HGPS cell (cell line): ENCODE measurements around the gene GMCL1.

GRCh38 chr2:68280362-68280871, 28.1 kb upstream of the PPP3R1 start:
- RRBS = no CpG with 5 or more reads among the region's 1 CpG

DNA sequence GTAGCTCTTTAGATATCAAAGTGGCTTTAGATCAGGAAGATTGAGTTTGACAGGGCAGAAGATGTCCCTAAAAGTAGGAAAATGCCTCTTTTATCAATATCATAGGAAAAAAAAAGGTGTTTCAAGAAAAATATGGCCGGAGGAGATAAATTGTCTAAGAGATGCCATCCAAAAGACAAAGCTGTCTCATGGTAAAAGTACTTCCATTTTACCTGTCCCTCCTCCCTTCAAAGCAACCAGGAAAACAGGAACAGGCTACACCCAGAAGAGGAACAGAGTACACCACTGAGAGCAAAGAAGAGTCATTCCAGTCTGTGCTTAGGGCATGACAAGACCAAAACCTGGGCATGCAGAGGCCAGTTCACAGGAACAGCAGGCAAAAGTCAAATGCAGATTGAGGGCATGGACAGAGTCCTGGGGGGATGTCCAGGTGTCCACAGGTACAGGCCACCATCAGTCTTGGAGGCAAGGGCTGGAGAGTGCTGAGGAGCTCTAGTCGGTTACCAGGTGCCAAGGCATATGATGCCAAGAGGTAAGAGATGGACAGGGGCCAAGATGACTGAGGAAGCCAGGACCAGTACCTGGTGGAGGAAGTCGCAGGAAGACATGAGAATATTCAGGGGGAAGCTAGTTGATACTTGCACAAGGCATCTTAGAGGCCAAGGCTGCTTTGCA, 23.7 kb downstream of the PLEK start:
- RRBS = no CpG with 5 or more reads among the region's 3 CpGs

DNA sequence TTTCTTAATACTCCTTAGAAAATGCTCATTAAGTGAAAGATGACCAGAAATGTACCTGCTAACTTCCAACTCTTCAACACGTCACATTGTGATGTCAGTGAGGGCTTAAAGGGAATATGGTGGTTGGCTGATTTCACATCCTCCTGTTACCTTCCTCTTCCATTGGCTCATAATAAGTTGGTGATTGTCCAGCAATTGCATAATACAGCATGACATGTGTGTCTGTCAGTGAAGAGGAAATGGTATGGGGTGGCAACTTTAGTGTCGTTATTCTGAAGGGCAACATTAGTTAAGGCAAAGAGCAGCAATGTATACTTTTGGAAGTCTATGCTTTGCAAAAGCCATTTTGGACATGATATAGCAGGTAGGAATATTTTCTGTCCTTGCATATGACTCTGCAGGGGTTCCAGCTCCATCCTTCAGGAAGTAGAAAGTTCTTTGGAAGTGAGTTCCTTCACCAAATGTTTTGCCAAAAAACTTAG, 26.1 kb downstream of the PLEK start:
- RRBS = no CpG with 5 or more reads among the region's 2 CpGs

GRCh38 chr2:68411310-68411700, 46.2 kb downstream of the PLEK start:
- RRBS = no CpG with 5 or more reads among the region's 3 CpGs

DNA sequence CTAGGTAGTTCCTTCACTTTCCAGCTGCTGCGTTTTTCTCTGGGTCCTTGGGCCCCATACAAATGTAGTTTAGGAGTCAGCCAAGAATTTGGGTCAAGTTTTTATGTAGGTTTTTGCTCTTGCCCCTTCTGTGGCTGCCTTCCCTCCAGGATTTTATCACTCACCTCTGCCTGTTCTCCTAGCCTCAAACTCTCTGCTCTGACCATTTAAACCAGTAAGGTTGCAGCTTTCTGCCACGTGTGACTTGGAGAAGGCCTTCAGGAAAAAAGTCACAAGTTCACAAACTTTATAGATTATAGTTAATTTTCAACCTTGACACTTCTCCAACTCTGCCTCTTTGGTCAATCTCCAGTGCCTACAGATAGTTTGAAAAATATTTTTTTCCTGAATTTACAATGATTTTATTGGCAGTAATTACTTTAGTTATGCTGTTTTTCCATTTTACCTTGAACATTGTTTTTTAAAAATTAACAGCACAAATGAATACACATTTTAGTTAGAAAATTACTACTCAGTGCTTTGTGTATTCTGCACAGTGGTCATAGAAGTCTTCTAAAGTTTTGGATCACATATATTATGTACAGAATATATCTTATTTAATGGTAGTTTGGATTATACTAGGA, 47.2 kb downstream of the APLF start:
- RRBS = no CpG with 5 or more reads among the region's 2 CpGs

DNA sequence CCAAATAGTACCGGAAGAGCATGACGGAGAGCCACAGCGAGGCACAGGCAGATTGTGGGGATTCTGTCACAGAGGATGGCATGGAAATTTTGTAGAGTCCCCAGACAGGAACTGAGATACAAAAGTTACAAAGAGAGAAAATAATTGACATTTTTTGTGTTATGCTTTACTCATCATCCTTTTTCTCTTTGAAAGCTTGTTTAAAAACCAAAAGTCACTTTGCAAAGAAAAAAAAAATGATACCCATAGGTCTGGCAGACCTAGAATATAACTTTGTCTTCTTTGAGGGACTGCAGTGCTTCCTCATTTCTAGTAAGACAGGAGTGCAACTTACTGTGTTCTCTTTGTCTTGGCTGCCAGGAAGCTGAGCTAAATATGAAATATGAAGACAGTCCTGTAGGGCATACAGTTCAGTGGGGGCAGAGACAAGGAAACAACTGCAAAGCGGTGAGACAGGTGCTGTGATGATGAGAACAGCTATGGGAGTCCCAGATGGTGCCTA, 5.1 kb downstream of the ARHGAP25 start:
- RRBS = no CpG with 5 or more reads among the region's 4 CpGs

GRCh38 chr2:68769833-68770292, 35.3 kb downstream of the ARHGAP25 start:
- RRBS = no CpG with 5 or more reads among the region's 4 CpGs

GRCh38 chr2:68774413-68775406, 40.1 kb downstream of the ARHGAP25 start:
- RRBS = 56% methylated on average over 9 of the region's 38 CpGs

DNA sequence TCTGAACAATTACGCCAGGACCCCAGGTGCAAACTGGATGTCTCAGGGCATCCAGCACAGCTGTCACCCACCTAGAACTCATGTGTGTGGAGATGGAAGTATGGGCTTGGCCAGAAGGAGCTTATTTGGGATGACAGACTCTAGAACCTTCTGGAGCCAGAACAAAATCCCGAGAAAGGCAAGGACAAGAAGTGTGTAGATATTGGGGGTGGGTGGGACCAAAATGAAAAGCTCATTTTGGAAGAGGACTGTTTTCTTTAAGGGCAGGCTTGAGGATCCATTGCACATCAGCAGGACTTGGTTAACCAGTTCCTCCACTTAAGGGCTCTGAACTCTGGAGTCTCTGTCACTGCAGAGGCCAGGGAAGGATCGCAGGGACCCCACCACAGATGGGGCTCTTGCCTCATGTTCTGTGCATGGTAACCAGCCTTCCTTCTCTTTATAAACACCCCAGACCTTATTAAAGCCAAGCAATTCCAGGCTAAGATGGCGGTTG, 42.1 kb downstream of the ARHGAP25 start:
- RRBS = no CpG with 5 or more reads among the region's 4 CpGs

- RRBS = no CpG with 5 or more reads among the region's 14 CpGs
Observed at GRCh38 chr2:68799565-68800164, 65.1 kb downstream of the ARHGAP25 start.

- RRBS = no CpG with 5 or more reads among the region's 11 CpGs
Observed at GRCh38 chr2:68907967-68908853, 37.0 kb upstream of the BMP10 start.

DNA sequence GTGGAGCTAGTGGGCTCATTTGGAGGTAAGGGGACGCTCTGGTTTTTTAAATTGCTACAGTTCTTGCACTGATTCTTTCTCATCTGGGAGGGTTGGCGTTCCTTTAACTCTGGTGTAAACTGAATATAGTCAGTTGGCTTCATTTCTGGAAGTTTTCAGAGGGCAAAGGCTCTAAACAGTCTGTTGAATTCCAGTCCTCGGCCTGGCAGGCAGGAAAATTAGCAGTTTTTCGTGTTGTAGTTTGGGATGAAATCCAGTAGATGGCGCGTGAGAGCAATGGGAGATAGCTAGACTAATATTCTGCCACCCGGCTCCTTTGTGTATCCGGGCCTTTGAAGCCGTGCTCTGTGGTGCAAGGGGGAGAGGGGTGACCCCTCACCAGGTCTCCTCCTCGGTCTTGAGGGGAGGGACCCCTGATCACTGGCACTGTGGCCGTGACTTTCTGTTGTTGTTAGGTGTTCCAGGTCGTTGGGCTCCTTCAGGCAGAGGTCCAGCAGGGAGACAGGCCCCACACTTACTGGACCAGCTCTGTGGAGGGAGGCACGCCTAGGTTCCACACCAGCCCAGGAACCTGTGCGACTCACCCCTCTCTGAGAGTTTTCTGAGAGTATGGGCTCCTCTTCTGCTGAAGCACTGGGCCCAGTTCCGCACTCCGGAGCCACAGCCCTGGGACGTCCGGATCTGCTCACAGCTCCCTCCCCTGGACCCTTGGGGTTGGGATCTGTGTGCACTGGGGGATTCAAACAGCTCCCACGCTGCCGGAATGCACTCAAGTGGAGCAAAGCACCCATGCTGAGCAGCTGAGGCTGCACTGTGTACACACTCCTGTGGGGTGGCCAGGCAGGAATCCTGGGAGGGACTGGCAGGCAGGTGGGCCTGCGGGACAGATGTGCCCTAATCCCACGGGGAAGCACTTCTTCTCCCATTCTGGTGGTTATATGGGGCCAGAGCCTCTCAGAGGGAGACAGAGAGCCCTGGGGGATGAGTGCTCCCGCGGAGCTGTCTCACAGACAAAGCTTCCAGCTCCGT, 9.0 kb downstream of the GKN2 start:
- RRBS = 41% methylated on average over 3 of the region's 25 CpGs

- RRBS = no CpG with 5 or more reads among the region's 3 CpGs
Observed at GRCh38 chr2:69083108-69083917, 70.3 kb downstream of the ANTXR1 start.

GRCh38 chr2:69388075-69388573, 1.1 kb upstream of the GFPT1 start:
- RRBS = no CpG with 5 or more reads among the region's 3 CpGs

- RRBS = no CpG with 5 or more reads among the region's 3 CpGs
Observed at GRCh38 chr2:69499884-69500386, 62.7 kb upstream of the NFU1 start.

- RRBS = no CpG with 5 or more reads among the region's 4 CpGs
Observed at GRCh38 chr2:69628605-69629097, 14.9 kb downstream of the AAK1 start.

GRCh38 chr2:69689516-69689947, 46.0 kb upstream of the AAK1 start:
- RRBS = no CpG with 5 or more reads among the region's 3 CpGs

- RRBS = under 1% methylated on average over 22 of the region's 74 CpGs
Observed at GRCh38 chr2:69828928-69829974, at the start of gene GMCL1. GMCL1 (plus strand) TSS chr2:69829660.

DNA sequence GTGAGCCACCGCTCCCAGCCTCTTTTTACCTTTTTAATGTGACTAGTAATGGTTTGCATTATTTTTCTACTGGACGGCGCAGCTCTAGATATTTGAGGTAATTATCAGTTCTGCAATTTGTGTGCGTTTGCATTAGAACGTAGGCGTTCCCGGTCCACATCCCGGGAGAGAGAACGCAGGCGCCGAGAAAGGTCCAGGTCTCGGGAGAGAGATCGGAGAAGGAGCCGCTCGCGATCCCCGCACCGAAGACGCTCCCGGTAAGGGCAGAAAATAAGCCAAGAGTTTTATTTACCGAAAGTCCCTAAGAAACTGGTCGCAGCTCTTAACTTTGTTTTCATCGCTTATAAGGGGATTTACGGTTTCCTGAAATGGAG, 1.2 kb downstream of the SNRNP27 start:
- RRBS = 65% methylated on average over 11 of the region's 24 CpGs